Liver (tissue), 9 donors: ENCODE results near the gene DUSP5.

GRCh38 chr10:104445450-104445918 is 91.9 kb downstream of the CFAP58 start:
- PRO-cap, 5 experiments, result no peak in any of the 5 experiments
- RAMPAGE, long total RNA, 2 experiments, result no peak in any of the 2 experiments

DNA sequence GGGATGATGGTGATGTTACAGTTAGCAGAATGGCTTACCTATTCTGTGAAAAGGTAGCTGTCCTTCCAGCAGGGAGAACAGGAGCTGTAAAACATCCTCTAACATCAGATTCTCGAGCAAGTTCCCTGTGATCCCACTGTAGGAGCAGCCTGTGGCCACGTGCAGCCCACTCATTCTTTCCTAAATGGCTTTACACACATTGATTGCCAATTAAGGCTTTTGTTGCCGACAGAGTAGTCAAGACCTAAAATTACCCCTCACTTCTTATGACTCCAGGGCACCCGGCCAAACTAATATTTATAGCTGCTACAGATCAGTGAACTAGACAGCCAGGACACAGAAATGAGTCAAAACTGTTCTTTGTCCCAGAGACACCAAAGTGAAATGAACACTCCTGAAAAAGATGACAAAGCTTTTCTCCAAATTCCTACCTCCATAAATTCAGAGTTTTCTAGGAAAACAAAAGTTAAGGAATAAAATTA is 832.1 kb downstream of the SORCS3 start:
- PRO-cap, 5 experiments, result no peak in any of the 5 experiments
- RAMPAGE, long total RNA, 2 experiments, result no peak in any of the 2 experiments
- RRBS, result no CpG with 5 or more reads among the region's 4 CpGs

DNA sequence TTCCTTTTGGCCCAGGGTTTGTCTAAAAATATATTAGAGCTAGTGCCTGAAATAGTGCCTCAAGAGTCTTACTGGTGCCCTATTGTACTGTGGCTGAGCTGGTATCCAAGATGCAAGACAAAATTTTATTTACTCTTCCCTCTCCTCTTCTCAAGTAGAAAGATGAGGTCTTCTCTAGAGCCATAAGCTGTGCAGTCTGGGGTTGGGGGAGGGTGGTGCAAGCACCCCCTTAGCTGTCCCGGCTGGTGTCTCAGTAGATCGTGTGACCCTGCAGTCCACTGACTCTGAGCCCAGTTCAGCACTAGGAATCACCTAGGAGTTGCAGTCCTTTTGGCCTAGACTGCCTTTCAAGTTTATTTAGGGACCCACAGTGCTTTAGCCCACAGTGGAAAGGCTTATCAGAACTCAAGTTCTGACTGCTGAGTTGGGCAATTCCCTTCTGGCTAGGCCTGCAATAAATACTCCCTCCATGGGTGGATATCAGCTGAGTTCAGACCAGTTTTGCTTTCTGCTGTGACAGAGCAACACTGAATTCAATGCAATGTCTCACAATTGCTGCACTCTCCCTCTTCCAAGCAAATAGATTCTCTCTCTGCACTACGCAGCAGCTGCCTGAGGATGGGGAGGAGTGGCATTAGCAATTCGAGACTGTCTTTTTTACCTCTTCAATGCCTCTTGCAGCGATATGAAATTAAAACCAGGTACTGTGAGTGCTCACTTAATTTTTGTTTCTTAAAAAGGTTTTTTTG is 1153.4 kb downstream of the SORCS1 start:
- PRO-cap, 5 experiments, result peak in 4 of 5 experiments; most common plus-strand start position 487 of the sequence (in 3); most common minus-strand start position 286 of the sequence (in 1)
- RAMPAGE, long total RNA, 2 experiments, result start-site peak on the plus strand in 1 of 2 experiments, centred at position 551 of the sequence, 245 reads per replicate
- RRBS, result no CpG with 5 or more reads among the region's 5 CpGs

DNA sequence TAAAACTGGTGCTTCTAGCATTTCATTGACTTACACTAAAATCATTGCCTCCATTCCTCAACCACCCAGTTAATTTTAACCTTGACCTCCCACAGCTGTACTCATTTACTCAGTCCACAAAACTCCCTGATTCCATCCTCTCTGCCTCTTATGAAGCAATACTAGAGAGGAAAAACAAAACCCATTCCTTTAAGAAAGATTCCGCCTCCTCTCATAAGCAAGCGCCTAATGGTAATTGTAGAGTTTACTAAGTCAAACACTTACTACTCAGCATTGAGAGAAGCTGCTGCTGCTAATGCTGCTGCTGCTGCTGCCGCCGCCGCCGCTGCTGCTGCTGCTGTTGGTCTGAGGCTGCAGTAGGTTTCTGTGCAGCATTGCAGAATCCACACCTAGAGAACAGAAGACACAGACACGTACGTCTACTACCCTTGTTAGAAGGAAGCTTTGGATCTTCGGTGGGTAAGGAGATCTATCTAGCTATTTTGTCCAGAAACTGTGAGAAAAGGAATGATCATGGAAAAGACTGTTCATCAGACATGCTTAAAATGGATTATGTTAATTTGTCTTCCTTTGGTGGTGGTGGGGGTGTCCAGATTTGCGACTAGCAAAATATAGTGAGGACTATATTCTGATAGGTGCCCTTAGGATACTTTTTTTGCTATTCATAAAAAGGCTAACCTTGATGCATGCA is 1.9 kb upstream of the ADD3 start:
- PRO-cap, 5 experiments, result no peak in any of the 5 experiments
- RAMPAGE, long total RNA, 2 experiments, result no peak in any of the 2 experiments
- RRBS, result no CpG with 5 or more reads among the region's 10 CpGs

DNA sequence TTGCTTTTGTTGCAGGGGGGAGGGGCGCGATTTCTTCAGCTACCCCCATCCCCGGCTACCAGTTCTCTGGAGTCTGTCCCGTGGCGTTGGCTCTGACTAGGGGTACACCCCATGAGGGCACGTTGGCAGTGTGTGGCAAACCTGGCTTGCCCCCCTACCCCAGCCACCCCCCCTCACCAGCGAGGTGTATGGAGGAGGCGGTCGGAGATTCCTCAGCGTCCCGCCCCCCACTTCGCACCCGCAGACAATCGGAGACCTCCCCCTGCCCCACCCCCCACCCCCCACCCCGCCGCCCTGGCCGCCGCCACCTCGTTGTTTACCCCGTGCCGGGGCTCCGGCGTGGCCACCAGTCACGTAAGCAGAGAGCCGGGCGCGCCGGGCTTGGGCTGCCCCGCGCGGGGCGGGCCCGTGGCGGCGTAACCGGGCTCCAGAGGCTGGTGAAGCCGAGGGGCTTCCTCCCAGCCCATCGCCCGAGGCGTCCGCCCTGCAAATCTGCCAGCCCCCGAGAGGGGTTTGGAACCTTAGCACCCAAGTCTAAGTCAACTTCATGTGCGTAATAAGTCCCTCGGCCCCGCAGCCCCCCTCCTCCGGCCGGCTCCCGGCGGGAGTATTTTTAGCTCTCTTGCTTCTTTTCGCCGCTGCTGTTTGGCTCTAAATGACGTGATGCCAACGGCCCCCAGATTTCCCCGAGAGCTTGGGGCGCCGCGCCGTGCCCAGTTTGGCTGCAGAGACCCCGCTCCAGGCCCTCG is 2.5 kb downstream of the MXI1 start:
- PRO-cap, 5 experiments, result peak in 5 of 5 experiments; most common plus-strand start position 346 of the sequence (in 3); most common minus-strand start position 494 of the sequence (in 2)
- RAMPAGE, long total RNA, 2 experiments, result no peak in any of the 2 experiments
- RRBS, result 3% methylated on average over 9 of the region's 60 CpGs

- PRO-cap, 5 experiments, result peak in 4 of 5 experiments; most common plus-strand start chr10:110210930 (in 3); most common minus-strand start chr10:110210904 (in 2)
- RAMPAGE, long total RNA, 2 experiments, result no peak in any of the 2 experiments
- RRBS, result 3% methylated on average over 5 of the region's 50 CpGs
Measured at GRCh38 chr10:110210516-110211089, 3.2 kb downstream of the MXI1 start.

GRCh38 chr10:110226785-110226919 is 19.2 kb downstream of the MXI1 start:
- PRO-cap, 5 experiments, result no peak in any of the 5 experiments
- RAMPAGE, long total RNA, 2 experiments, result no peak in any of the 2 experiments
- RRBS, result no CpG with 5 or more reads among the region's 11 CpGs

GRCh38 chr10:110269345-110270135 is 35.2 kb downstream of the SMNDC1 start:
- PRO-cap, 5 experiments, result peak in 4 of 5 experiments; most common plus-strand start chr10:110269813 (in 4); most common minus-strand start chr10:110269673 (in 2)
- RAMPAGE, long total RNA, 2 experiments, result no peak in any of the 2 experiments
- RRBS, result no CpG with 5 or more reads among the region's 4 CpGs

DNA sequence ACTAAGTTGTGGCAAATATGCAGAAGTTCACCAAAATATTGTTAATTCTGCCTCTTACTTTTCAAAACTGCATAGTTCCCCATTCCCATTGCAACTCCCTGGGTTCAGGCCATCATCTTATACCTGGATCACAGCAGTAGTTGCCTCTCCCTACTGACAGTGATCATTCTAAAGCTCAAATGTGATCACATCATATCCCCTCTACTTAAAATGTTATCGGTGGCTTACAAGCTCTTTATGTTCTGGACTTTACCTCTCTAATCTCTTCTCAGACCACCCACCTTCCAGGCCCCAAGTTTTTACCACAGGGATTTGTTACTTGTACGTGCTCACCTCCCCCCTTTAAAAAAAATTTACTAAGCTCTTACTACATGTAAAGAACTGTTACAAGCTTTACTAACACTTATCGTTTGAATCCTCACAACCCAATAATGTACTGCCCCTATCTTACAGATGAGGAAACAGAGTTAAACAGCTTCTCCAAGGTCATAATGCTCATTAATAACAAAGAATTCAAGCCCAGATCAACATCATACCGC is 8.1 kb downstream of the SMNDC1 start:
- PRO-cap, 5 experiments, result no peak in any of the 5 experiments
- RAMPAGE, long total RNA, 2 experiments, result no peak in any of the 2 experiments
- RRBS, result no CpG with 5 or more reads among the region's 4 CpGs

DNA sequence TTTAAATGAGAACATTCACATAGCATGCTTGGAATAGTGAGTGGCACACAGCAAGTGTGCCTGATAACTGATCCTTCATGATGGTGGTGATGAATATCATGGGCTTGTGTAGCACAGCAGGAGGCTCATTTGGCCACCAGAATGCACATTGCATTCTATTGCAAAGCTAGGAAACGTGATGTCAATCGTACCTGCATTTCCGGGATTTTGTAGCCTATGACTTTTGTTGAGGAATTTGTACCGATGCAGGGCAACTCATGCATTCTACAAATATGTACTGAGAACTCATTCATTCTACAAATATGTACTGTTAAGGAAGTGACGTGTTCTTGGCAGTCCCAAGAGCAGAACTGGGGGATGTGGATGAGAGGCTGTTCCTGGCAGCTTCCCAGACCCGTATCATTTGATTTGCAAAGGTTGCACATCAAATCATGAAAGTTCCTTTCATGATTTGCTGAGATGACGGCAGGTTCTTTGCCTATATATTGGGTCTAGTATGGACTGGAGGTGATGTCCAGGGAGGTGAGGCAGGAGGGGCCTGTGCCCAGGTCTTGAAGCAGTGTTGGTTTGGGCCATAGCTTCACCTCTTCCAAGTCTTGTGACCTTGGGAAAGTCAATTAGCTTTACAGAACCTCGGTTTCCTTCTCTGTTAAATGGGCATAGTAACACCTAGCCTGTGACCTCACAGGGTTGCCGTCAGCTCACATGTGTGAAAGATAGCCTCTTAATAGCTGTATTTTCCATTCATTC is 94.7 kb upstream of the SMNDC1 start:
- PRO-cap, 5 experiments, result peak in 1 of 5 experiments; most common plus-strand start position 391 of the sequence (in 1); most common minus-strand start position 274 of the sequence (in 1)
- RAMPAGE, long total RNA, 2 experiments, result no peak in any of the 2 experiments
- RRBS, result no CpG with 5 or more reads among the region's 9 CpGs

GRCh38 chr10:110410273-110410894 is 87.3 kb upstream of the DUSP5 start:
- PRO-cap, 5 experiments, result peak in 1 of 5 experiments; most common plus-strand start chr10:110410632 (in 1)
- RAMPAGE, long total RNA, 2 experiments, result no peak in any of the 2 experiments
- RRBS, result no CpG with 5 or more reads among the region's 7 CpGs

DNA sequence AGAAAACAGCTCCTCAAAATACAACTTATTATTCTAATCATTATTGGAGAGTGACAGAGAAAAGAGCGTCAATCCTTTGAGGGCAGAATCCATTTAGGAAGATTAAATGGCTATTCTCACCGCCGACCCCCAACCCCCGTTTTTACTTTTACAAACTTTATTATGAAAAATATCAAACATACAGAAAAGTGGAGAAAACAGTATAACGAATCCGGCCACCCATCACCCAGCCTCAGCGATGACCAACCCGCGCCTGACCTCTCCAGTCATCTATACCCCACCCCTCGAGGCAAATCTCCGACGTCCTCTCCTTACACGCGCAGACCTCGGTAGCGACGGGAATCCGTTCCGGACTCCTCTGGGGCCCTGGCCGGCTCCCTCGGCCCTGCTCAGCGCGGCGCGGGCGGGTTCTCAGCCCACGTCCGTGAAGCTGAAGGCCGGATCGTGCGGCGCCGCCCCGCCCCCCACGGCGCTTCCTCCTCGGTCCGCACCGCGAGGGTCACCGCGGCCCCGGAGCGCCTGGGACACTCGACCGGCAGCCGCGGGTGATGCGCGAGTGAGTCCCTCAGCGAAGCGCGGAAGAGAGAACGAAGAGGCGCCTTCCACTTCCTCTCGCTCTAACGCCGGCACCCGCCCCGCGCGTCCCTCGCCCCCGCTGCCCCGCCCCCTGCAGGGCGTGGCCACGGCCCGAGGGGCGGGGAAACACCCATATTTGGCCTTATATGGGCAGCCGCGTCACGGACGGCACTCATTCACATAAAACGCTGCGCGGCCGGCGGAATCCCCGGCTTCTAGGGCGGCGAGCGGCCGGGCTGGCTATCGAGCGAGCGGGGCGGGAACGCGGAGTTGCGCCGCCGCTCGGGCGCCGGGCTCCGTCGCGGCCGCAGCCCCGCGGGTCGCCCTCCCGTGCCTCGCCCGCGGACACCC is at the start of gene DUSP5:
DUSP5 (plus strand) TSS at position 787 of the 927 bp plus-strand sequence.
- PRO-cap, 5 experiments, result peak in 5 of 5 experiments; most common plus-strand start position 787 of the sequence (in 5); most common minus-strand start position 619 of the sequence (in 5)
- RAMPAGE, long total RNA, 2 experiments, result start-site peak on the minus strand in 1 of 2 experiments, centred at position 592 of the sequence, 21 reads per replicate
- RRBS, result 3% methylated on average over 46 of the region's 106 CpGs

DNA sequence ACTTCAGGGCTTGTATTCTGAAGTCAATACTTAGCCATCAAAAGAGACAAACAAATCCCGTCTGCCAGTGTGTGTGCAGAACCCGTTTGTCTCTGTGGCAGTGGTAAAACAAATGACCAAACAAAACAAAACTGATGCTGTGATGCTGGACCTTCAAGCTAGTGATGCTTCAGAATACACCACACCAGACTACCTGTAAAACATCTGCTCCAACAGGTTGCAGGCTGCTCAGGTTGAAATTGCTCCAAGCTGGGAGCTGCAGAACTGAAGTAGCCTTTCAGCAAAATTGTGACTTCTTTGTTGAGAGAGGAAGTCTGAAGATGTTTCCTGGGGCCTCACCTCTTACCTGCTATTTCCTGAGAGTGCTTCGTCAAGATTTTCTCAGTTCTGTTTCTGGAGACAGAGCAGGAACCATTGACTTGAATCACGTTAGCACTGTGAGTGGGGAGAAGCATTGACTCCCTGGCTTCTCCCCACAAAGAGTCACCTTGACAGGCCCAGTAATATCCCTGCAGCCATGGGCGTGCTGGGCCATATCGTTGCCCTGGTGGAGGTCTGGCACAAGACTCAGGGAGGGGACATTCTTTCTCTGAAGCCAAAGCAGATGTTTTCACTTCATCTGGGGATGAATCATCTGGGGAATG is 80.1 kb downstream of the RBM20 start:
- PRO-cap, 5 experiments, result no peak in any of the 5 experiments
- RAMPAGE, long total RNA, 2 experiments, result no peak in any of the 2 experiments
- RRBS, result no CpG with 5 or more reads among the region's 6 CpGs

- PRO-cap, 5 experiments, result no peak in any of the 5 experiments
- RAMPAGE, long total RNA, 2 experiments, result no peak in any of the 2 experiments
- RRBS, result no CpG with 5 or more reads among the region's 8 CpGs
Measured at GRCh38 chr10:110873066-110873632, 1.4 kb downstream of the PDCD4 start.

DNA sequence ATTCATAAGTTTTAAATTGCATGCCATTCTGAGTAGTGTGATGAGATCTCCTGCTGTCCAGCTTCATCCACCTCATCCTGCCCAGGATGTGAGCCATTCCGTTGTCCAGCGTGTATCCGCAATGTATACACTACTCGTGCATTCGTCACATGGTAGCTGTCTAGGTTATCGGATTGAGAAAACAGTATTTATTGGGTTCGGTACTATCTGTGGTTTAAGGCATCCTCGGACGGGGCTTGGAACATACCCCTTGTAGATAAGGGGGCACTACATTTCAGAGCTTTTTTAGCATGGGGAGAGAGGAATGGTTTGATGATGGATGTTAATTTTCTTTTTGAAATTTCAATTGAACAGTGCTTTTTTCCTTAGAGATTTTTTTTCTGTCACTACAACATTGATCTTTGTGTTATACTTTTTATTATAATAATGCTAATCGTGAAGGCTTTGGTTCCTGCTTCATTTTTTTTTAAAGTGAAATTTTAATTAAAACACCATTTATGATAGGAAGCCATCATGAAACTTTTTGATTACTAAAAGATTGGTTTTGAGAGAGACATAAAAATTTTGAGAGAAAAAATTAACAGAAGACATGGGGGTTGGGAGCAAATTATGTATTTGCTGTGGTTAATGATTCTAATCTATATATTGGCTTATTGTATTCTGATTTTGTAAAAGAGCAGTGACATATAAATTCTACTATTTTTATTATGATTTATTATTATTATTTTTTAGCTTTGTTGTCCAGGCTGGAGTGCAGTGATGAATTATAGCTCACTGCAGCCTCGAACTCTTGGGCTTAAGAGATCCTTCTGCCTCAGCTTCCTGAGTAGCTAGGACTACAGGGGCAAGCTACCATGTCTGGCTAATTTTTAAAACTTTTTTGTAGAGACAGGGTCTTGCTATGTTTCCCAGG is 12.6 kb downstream of the PDCD4 start:
- PRO-cap, 5 experiments, result no peak in any of the 5 experiments
- RAMPAGE, long total RNA, 2 experiments, result no peak in any of the 2 experiments
- RRBS, result no CpG with 5 or more reads among the region's 11 CpGs

- PRO-cap, 5 experiments, result no peak in any of the 5 experiments
- RAMPAGE, long total RNA, 2 experiments, result no peak in any of the 2 experiments
Measured at GRCh38 chr10:110903127-110903862, 15.7 kb downstream of the BBIP1 start.

DNA sequence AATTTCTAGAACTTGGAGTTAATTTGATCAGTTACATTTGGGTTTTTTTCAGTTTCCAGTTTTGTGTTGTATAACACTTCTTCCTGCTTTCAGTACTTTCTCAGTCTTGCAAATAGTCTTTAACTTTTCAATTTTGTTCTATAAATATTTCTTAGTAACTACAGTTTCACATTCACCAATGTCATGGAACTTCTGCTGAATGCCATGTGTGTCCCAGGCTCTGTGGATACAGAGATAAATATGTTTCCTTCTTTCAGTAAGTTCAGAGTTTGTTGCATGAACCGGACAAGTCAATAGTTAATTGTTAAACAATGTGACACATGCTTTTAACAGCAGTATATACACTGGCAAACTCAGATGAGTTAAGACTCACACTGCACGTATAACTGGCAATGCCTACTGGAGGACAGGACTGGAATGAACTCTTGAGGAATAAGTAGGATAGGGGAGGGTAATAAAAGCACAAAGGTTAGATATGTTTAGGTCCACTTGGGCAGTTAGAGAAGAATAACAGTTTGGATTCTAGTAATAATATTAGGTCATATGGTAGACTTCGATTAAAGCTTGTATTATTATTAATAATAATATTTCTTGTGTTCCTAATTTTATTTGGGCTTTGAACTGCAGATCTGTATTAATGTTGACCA is 4.7 kb downstream of the SHOC2 start:
- PRO-cap, 5 experiments, result no peak in any of the 5 experiments
- RAMPAGE, long total RNA, 2 experiments, result no peak in any of the 2 experiments
- RRBS, result no CpG with 5 or more reads among the region's 3 CpGs

DNA sequence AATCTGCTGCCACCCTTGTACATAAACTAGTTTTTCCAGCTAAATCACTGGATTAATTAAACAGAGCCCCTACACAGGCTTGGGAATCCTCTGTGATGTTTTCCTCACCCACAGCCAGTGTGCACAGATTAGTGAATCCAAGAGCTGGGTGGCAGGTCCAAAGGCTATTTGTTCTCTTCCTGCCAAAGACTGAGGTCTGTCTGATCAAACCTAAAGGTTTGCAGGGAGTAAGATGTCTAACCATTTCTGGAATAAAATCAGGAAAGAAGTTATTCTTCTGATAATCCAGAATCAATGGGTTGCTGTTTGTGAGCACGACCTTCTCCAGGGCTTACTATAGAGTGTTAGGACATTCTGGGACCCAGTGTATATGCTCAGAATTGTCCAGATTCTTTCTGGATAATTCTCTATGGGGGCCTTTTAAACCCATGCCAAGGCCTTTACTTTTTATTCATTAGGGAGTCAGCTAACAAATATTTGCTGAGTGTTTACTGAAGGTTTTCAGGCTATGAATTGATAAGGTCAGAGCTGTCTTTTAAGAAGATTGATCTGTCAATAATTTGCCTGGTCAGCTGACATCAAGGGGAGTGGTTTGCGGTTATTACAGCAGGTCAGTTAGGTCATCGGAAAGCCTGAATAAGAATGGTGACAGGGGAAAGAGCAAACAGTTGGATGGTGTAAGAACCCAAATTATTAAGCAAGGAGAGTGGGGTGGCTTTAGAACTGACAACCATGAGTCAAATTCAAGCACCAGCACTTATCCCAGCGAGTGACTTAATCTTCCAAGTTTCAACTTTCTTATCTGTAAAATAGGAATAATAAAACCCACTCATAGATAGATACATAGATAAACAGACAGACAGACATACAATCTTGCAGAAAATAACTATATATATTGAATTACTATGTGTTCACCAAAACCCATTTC is 7.5 kb upstream of the TECTB start:
- PRO-cap, 5 experiments, result peak in 5 of 5 experiments; most common plus-strand start position 667 of the sequence (in 4); most common minus-strand start position 510 of the sequence (in 4)
- RAMPAGE, long total RNA, 2 experiments, result no peak in any of the 2 experiments
- RRBS, result no CpG with 5 or more reads among the region's 4 CpGs

- PRO-cap, 5 experiments, result peak in 3 of 5 experiments; most common plus-strand start chr10:112330421 (in 2); most common minus-strand start chr10:112330632 (in 1)
- RAMPAGE, long total RNA, 2 experiments, result no peak in any of the 2 experiments
- RRBS, result no CpG with 5 or more reads among the region's 7 CpGs
Measured at GRCh38 chr10:112329976-112330878, 43.7 kb upstream of the ACSL5 start.

DNA sequence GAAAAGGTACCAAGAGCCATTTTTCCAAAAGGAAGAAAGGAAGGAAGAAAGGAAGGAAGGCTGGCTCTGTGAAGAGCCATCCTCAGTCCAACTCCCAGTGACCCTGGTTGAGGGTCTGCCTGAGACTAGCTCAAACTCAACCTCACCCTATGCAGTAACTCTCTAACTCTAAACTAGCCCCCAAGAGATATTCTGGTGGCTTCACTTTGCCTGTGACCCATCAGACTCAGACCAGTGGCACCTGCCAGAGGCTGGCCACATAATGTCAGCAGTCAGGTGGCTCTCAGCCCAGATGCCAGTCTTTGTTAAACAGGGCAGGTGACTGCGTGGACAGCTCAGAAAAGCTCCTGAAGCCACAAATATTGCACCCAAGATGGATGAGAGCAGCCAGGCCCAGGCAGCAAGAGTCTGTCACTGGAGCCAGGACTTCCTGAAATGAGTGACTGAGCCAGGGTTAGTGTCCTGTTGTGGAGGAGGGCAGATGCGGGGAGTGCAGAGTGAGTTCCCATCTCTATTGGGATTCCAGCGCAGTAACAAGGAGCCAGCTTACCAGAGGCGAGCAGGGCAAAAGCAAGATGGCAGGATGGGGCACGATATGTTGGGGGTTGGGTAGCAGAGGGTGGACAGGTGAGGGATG is 129.7 kb upstream of the TCF7L2 start:
- PRO-cap, 5 experiments, result no peak in any of the 5 experiments
- RAMPAGE, long total RNA, 2 experiments, result no peak in any of the 2 experiments
- RRBS, result no CpG with 5 or more reads among the region's 5 CpGs